Bronchial lymph node (tissue), 1 donor: Measurements from ENCODE around the genes POU4F2 and LRBA.

- PRO-cap, result no peak
Observed at GRCh38 chr4:146333155-146334096, 119.1 kb downstream of the REELD1 start.

- PRO-cap, result no peak
Observed at GRCh38 chr4:146522528-146522780, 714 bp upstream of the SLC10A7 start.

- PRO-cap, result bidirectional peak, plus-strand start at chr4:146639306, minus-strand start at chr4:146639058
Observed at GRCh38 chr4:146638426-146639475, at the start of gene POU4F2. Gene POU4F2, plus strand, starts transcription at chr4:146638893.

DNA sequence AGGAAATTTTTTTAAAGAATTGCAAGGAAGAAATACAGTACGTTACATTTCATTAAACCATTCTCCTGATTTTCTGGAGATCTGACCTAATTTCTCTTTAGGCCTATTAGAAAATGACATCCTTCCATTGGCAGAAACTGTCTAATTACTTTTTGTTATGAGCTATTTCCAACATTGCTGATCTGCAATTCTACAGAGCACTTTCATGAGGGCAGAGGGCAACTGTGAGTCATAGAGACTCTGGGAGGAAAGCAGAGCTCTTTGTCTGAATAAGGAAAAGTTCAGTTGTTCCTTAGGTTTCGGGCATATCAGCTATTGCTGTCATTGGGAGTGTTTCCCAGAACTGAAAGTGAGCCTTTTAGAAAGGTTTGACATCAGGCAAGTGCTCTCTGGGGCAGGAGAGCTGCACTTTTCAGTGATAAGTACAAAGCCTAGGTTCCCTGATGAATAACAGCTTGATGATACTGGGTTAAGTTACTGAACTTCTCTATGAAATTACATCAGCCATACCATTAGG lies 119.2 kb upstream of the EDNRA start:
- PRO-cap, result no peak

GRCh38 chr4:147550548-147551234 lies 66.5 kb upstream of the TMEM184C start:
- PRO-cap, result no peak

- PRO-cap, result no peak
Observed at GRCh38 chr4:147756322-147757092, 24.6 kb downstream of the ARHGAP10 start.

- PRO-cap, result no peak
Observed at GRCh38 chr4:147874688-147875348, 142.9 kb downstream of the ARHGAP10 start.

- PRO-cap, result bidirectional peak, plus-strand start at chr4:148052807, minus-strand start at chr4:148052609; unidirectional peak, plus-strand start at chr4:148052807
Observed at GRCh38 chr4:148052463-148053071, 320.7 kb downstream of the ARHGAP10 start.

GRCh38 chr4:148434081-148434577 lies 8.1 kb downstream of the NR3C2 start:
- PRO-cap, result no peak

GRCh38 chr4:148442579-148443615 lies 683 bp upstream of the NR3C2 start:
- PRO-cap, result bidirectional peak, plus-strand start at chr4:148442737, minus-strand start at chr4:148442333; unidirectional peak, plus-strand start at chr4:148442907; bidirectional peak, plus-strand start at chr4:148443447, minus-strand start at chr4:148443318

GRCh38 chr4:149404082-149404741 lies 411.4 kb downstream of the IQCM start:
- PRO-cap, result no peak

- PRO-cap, result bidirectional peak, plus-strand start at chr4:151015385, minus-strand start at chr4:151015284
Observed at GRCh38 chr4:151014872-151015508, at the start of gene LRBA. Gene LRBA, minus strand, starts transcription at chr4:151015284.

DNA sequence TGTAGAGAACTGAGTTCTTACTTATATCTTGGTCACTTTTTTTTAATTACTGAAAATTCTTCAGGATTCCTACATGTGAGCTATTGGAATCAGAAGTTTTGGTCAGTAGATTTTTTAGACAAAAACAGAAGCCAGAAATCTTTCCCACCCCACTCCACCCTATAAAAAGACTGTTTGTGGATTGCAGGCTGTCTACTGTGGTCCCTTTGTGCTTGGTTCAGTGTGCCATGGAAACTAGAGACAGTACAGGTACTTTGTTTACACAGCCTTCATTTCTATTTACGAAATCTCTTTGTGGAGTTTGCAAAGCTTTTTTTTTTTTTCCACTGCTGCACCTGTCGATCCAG lies 20.1 kb upstream of the LRBA start:
- PRO-cap, result no peak

GRCh38 chr4:151347978-151348353 lies 22.6 kb upstream of the SH3D19 start:
- PRO-cap, result no peak

DNA sequence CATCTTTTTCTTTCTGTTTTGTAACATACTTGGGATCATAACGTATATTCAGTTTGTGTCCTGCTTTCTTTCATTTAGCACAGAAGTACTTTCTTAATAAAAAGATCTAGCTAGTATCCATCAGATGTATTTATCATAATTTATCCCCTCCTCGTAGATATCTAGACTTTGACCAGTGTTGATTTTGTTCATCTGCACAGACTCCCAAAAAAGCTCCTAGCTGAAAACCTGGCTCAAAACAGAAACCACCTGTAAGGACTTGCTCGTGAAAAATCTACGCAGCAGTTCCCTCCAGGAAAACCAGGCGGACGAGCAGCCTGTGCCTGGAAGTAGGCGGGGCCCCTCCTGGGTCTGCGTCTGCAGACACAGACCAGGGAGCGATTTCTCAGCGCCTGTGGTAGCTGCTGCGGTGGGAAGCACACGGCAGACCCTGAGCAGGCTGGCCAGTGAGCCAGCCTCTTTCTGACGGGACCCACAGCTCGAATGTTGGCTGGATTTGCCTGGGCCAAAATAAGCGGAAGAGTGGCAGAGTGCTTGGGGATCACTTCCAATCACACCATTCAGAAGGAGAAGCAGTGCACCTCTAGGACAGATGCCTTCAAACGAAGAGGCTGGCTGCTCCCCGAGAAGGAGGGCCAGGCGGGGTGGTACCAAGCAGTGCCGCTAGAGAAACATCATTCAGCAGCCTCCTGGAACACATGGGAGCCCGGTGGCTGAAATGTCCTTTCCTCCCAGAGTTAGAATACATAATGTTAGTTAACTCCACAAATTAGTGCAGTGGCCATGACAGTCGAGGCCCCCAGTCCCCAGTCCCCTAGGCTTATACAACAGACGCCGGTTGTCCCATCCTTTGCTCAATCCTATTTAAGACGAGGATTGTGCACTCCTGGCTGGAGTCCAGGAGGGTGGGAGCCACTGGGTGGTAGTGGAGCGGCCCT lies 86.0 kb downstream of the GATB start:
- PRO-cap, result no peak

- PRO-cap, result no peak
Observed at GRCh38 chr4:151781009-151781453, 20.2 kb upstream of the GATB start.

DNA sequence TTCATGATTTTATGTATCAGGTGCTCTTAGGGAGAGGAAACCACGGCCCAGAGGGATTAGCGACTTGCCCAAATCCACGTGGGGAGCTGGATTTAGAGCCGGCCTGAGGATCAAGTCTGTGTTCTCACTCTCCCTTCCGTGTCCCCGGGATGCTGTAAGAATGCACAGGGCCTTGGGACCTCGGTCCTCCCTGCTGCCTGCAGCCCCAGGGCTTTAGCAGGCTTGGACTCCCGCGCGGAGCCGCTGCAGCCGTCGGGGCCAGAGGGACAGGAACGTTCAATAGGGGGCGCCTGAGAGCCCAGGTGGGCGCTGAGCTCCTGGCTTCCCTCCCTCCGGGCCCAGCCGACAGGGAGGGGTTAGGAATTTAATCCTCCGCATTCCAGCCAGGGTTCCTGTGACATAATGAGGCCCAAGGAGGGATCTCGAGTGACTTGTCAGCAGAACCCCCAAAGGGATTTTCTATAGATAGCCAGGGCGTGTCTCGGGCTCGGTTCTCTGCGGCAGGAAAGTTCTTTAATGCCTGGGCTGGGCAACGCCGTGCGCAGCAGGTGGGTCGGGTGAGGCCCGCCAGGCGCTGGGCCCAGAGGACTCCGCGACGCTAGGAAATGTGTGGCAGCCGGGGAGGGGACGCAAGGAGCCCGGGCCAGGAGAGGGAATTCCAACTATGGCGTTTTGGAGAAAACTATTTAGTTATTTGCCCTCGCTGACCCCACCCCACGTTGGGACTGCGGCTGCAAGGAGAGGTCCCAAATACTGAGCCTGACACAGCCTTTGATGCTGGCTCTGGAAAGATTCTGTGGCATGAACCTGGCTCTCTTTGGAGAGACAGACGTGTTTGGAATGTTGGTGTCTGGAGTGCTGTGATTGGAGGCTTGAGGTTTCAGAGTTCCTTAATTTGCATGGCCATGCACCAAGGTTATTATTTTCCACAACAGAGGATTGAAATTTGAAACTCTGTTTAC lies 285.1 kb upstream of the GATB start:
- PRO-cap, result no peak

DNA sequence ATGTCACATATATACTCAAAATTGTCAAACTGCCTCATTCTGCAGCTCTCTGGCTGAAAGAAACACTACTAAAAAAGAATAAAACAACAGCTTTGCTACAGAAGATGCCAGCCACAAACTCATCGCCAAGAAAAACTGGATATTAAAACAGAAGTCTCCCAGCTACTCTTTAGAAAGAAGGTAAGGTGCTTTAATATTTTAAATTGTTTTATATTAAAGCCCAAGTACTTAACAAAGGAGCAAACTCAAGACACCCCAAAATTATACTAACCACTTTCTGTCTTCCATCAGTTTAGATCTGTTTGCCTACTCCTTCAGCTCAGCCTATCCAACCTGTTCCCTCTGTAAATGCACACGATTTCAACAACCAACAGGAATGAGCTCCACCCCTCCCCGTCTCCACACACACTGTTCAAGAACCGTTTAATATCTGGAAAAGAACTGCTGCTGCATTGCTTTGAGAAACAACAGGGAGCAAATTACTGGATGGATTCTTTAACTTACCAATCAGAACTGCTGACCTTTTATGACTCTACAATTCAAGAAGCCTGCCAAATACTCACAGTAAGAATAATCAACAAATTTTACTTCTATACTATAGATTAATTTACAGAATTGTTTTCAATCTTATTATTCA lies 87.1 kb downstream of the FBXW7 start:
- PRO-cap, result no peak

DNA sequence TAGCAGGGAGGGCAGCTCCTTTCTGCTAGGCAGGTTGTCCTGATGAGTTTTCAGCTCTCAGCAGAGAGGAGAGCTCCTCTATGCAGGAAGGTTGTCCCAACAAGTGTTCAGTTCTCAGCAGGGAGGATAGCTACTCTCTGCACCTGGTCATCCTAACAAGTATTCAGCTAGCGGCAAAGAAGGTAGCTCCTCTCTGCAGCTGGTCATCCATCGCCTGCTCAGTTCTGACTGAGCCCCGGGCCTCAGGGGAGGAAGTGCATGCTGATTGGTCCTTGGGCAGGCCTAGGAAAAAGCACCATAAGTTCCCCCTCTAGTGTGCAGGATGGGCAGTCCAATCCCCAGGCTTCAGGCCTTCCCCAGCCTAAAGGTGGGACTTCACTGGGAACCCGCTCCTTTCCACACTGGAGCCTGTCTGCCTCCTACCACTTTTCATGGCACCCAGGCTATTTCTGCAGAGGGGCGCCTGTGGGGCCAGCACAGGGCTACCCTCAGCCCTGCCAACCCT lies 4.4 kb upstream of the FBXW7 start:
- PRO-cap, result unidirectional peak, minus-strand start at position 226 of the sequence

DNA sequence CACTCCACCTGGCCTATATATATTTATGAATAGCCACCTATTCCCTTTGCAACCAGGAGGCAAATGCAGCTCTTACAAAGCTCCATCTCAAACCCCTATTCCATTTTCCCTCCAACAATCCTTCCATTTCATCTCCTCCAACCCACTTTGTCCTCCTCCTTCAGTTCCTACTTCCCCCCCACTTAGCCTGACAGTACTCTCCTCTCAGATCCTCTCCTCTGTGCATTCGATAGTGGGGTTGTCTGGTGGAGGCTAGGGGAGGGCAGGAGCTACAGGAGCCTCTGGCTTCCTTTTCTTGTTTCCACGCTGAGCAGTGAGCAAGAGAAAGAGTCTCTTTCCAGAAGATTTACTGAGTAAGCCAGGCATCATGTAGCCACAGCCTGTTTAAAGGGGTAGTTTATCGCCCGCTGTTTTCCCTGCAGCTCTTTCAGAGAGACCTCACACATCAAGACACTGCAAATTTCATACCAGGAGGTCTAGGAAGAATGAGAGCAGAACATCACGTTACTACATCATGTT lies 33.2 kb downstream of the TMEM154 start:
- PRO-cap, result no peak